Gallbladder (tissue), 1 donor: ENCODE measurements around a stretch of chr9.

- PRO-cap = no peak
Observed at GRCh38 chr9:133125890-133127019, 5.2 kb upstream of the RALGDS start.

- PRO-cap = no peak
Observed at GRCh38 chr9:133139893-133140194, 18.8 kb upstream of the RALGDS start.

DNA sequence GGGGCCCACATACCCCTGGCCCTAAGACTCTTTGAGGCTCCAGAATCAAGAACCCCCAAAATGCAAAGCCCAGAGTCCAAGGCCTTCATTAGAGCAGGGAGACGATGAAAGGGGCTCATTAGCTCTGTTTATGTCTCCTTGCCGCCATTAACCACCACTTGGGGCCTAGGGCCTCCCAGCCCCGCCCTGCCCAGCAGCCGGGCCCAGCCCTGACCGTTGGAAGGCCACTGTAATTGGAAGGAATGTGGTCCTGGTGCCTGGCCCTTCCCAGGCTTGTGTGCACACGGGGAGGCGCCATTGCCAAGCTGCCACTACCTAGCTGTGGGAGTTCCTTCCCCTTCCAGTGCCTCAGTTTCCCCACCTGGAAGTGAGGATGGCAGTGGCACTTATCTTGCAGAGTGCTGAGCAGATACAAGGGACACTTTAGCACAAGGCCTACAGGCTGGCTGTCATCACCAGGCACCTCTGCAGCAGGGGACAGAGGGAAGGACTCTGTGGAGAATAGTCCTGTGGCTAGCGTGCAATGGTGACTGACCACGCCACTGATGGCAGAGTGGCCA is 21.0 kb downstream of the GBGT1 start:
- PRO-cap = no peak

GRCh38 chr9:133225350-133225896 is 16.4 kb upstream of the OBP2B start:
- PRO-cap = no peak

DNA sequence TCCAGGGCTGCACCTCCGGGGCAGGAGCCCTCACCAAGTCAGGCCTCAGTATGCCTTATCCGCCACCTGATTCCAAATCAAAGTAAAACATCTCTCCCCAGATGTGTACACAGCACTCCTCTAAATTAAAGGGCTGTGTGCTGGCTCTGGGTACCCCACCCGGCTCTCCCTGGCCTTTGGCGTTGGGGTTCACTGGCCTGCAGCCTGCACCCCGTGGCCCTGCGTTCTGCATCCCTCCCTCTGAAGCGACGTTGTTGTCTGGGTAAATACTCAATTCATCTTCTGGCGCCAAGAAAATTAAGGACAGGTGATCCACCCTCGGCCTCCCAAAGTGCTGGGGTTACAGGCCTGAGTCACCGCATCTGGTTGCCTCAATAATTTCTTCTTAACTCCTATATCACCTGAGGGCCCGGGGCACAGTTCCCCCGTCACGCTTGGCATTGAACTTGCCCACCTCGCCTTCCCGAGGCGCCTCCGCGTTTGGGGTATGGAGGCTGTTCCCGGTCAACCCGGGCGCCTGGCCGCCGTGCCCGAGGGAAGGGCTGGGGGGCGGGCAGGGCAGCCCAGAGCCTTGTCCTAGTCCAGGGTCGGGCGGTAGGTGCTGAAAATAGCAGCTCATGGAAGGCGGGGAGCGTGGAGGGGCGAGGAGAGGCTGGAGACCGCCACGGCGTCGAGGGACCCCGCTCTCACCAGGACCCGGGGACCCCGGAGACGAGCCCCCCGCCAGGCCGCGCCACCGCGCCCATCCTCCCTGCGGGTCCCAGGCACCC is 61.6 kb downstream of the SURF6 start:
- PRO-cap = no peak

DNA sequence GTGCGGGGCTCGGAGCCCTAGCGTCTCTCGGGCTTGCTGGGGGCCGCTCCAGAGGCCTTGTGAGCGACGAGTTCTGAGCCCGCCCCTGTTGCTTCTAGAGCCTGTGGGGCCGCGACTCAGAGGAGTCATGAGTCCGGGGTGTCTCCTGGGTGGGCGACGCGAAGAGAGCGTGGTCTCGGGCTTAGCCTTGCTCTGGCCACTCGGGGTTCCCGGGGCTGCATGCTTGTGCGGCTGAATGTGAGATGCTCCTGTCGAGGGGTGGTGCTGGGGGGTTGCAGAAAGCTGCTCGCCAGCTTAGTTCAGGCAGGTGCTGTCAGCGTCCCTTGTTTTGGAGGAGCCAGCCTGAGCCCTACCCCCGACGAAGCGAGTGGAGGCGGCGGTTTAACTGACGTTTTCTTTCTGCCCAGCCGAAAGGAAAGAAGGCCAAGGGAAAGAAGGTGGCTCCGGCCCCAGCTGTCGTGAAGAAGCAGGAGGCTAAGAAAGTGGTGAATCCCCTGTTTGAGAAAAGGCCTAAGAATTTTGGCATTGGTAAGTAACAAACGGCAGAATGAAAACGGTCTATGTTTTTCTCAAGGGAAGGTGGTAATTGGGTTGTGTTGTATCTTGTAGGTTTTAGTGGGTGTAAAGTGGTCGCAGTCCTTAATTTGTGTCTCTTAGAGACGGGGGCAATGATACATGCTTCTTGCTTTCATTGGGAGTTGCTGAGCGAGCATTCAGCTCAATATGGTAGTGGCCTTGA is 666 bp downstream of the RPL7A start:
- PRO-cap = no peak

DNA sequence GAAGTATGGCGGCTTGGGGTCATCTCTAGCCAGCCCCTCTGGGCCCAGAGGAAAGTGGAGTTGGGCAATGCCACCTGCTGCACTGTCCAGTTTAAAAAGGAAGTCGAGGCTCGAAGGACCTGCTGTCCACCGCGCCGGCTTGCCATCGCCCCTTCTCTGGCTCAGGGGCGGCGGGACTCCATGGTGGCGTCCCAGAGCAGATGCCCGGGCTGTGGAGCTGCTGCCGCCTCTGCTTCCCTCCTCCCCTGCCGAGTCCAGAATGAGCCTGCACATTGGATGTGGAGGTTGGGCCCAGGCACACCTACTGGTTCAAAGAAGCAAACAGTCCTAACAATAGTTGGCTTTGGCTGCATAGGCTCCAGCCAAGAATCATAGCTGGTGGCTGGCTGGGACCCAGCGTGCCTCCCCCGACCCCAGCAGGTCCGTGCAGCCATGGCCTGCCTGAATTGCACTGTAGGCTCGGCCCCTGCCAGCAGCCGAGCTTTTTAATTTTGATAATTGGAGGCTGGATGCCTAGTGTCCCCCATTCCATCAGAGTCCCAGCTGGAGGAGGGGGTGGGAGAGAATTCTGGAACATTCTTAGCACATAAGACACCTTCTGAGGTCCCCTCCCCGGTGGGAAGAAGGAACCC is 25.8 kb downstream of the ADAMTSL2 start:
- PRO-cap = unidirectional peak, minus-strand start at position 261 of the sequence

GRCh38 chr9:133602131-133602680 is 7.0 kb downstream of the FAM163B start:
- PRO-cap = no peak

GRCh38 chr9:133711221-133711619 is 26.9 kb downstream of the SARDH start:
- PRO-cap = no peak

DNA sequence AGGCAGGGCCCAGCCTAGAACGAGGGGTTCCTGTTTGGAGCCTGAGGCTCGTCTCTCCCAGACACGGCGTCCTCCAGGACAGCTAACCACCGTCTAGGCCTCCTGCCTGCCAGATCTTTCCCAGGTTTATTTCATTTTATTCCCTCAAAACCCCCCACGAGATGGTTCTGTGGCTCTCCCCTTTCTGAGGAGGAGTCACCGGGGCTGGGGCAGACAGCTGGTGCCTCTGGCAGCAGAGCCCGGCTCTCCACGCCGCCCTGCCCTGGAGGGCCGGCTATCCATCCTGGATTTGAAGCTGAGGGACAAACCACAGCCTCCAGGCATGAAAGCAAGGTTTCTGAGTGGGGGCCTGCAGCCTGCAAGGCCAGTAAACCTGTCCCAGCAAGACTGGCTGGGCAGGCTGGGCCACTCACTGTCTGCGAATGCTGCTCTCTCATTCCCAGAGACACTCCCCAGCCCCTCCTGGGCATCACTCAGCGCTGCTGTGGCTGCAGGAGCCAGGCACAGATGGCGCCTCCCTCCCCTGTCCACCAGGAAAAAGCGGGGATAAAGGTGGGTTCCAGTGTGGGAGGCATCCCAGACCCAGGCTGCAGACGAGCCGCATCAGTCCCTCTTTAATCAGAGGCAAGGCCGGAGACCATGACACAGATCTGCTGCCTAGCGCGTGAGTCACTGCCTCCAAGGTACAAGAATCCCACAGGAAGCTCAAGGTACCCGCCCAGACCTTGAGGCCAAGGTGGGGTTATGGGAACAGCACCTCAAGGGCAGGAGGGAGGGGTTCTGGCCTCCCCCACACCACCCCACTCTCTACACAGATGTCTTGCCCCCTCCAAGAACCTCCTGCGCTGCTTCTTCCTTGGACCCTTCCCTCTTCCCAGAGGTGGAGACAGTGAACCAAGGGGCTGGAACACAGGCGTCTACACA is 118.0 kb downstream of the VAV2 start:
- PRO-cap = unidirectional peak, plus-strand start at position 579 of the sequence

DNA sequence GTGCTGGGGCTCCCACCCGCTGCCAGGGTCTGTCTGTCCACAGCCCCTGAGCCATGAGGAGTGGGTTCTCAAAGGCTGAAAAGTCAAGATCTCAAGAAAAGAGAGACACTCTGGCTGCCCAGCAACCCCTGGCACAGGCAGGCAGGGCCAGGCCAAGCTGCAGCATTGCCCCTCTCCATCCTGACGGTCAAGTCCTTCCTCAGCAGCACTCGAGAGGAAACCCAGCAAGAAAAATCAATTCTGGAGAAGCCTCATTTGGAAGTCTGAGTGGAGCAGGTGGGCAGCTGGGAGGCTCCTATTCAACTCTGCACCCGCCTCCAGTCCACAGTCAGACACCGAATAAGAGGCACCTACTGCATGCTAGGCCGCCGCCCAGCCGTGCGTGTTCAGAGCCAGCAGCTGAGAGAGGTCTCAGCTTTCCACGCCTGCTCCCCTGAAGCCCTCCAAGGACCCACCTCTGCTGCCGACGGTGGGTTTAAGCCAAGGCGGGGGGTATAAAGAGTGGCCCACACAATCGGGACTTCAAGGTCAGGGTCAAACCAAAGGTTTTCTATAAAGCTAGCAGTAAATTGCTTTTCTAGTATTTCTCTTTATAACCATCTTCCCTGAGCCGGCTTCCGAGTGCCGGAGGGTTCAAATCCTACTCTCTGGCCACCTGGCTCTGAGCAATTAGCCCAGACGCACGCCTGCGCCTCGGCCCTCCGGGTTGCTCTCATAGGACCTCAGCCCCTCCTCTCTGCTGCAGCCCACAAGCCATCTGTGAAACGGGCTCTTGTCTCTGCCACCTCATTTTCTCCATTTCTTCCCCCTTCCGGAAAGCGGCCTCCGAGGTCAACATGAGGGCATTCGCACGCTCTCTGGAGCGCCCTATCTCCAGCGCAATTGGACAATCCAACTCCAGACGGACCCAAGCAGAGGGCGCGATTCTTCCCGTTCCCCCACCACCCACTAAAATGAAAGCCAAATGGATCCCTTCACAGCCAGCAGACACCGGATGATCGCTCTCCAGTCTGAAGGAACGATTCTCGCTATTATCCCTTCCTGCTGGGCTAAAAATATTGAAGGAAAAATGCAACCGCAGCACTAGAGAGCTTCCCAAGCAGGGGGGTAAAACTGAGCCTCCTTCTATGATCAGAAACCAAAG is 41.7 kb downstream of the VAV2 start:
- PRO-cap = no peak

DNA sequence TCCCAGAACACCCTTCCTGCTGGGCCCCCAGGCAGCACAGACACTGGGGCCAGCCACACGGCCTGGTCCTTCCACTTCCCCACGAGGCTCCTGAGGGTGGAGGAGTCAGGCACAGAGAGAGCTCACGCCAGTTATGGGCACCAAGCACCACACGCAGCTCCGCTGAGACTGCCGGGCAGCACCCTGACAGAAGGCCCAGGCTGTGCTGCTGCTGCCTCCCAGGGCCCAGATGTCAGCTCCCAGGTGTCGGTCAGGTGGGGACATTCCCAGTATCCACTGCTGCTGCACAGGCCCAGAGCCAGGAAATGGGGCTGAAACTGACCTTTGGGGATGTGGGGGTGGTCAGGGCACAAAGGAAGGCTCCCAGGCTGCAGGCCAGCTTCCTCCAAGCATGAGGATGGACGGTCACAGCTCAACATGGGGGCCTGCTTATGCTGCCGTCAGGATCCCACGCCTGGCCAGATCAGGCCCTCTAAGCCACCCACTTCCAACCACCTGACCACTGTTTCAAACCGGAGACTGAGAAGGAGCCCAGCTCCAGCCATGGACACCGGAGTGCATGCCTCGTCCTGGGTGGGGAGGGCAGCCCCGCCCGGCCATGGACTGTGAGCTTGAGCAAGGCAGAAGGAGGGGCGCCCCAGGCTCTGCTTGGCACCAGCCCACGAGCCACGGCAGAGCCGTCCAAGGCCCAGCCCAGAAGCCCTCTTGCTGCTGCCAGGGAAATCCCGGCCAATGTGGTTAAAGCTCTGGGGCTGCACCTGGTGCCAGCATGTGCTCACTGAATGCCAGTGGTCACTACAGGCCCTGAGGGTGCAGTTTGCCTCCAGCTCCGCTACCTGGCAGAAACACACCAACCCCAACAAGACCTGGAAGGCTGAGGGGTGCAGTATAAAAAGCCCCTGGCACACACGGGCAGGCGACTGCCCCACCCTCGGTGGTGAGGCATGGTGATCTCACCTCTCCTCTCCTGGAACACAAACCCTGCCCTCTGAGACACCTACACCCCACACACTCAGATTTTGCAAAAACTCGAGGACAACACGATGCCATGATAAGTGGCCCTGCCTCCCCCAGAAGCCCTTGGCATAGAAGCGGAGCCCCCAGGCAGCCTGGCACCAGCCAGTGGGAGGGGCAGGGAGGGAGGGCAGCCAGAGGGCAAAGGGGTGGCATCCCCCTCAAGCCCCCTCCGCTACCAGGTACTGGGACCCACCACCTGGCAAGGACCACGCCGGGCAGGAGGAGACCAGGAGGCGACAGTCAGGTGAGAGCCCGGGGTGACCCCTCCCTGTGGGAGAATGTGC is 11.9 kb downstream of the BRD3 start:
- PRO-cap = no peak

DNA sequence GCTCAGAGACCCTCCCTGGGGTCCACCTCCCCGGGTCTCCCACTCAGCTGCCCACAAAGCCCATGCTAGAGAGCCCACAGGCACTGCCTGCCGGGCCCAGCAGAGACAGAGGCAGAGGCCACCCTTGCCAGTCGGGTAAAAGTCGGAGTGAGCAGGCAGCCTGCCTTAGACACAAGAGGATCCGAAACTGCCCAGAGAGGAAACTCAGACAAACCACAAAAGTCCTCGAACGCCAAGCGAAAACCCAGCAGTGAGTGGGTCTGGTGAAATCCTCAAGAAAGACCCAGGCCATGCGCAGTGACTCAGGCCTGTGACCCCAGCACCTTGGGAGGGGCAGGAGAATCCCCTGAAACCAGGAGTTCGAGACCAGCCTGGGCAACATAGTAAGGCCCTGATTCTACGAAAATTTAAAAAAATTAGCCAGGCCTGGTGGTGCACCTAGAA is 7.8 kb downstream of the BRD3 start:
- PRO-cap = no peak

DNA sequence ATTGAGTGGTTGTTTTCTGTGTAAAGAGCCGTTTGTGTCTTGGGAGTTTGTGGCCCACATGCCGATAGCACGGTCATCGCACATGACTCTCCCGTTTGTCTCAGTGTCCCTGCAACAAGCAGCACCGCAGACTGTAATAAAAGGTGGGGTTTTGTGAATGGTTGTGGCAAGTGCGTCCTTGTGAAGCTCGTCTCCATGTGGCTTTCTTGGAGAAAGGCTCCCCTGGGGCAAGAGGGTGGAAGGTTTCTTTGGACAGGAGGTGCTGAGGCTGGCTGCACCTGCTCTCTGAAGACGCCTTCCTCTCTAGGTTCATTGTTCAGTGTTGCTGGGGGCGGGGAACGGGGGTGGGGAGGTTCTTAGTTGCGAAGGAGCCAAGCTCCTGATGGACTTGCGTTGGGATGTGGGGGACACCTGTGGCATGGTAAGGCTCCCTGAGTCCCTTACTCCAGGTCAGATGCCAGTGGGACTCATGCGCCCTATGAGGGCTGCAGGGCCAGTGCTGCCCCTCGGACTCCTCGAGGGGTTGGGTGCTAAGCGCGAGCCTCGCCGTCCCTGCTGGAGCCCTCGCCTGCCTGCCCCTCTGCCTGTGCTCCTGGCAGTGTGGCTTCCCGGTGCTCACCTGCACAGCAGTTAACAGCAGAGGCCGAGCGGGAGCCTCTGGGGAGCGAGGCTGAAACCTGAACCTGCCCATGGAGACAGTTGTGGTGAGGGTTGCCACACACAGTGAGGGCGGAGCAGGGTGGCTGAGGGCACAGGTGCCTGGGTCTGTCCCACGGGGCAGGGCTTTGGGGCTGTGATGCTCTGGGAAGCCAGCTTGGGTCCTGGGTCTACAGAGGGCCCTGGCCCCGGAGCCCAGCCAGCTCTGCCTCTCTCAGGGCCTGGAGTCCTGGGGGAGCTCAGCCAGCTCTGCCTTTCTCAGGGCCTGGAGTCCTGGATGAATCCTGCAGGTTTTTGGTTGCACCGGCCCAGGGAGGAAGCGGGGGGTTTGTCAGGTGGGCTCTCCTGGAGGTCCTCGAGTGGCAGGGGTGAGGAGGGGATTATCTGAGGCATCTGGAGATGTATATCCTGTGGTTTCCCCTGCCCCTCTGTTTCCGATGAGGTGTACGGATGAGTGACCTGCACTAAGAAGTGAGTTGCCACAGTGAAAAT is 23.0 kb downstream of the WDR5 start:
- PRO-cap = no peak

GRCh38 chr9:134186523-134186706 is 50.5 kb downstream of the WDR5 start:
- PRO-cap = no peak

DNA sequence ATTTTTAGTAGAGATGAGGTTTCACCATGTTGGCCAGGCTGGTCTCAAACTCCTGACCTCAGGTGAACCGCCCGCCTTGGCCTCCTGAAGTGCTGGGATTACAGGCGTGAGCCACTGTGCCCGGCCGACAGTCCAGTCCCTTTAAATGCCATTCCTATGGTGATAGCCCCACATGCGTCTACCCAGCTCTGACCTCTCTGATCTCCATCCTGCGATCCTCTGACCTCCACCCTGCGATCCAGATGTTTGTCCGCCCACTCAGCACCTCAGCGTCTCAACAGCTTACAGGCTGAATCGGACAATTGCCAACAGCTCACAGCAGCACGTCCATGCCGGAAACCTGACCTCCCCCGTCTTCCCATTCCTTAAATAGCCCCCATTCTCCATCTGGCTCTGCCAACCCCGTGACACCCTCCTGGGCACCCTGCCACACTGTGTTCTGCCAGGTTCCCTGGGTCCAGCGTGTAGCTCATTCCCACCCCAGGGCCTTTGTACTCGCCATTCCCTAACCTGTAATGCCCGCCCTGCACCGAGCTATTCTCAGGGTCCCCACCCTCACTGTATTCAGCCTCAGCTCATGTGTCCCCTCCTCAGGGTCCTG is 72.5 kb downstream of the WDR5 start:
- PRO-cap = no peak

DNA sequence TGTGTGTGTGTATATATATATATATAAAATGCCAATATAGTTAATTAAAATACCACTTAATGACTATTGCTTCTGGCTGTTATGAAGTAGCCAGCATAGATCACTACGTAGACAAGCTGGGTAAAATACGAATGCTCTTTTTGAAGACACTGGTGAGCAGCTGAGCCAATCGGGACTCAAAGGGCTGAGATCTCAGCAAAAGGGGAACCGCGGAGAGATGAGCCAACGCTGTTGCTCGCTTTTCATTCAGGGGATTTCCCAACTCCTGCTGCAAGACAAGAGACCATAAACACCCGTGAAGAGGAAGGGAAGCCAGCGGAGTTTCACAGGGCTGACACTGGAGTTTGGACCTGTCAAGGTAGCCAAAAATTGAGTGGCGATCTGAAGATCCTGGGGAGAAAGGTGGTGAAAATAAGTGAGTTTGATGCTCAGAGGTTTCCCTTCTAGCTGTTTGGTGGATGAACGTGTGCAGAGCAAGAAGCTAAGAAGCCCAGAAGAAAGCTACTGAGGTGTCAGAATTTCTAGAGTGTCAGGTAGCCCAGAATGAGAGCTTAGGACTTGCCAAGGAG is 82.4 kb upstream of the RXRA start:
- PRO-cap = no peak

DNA sequence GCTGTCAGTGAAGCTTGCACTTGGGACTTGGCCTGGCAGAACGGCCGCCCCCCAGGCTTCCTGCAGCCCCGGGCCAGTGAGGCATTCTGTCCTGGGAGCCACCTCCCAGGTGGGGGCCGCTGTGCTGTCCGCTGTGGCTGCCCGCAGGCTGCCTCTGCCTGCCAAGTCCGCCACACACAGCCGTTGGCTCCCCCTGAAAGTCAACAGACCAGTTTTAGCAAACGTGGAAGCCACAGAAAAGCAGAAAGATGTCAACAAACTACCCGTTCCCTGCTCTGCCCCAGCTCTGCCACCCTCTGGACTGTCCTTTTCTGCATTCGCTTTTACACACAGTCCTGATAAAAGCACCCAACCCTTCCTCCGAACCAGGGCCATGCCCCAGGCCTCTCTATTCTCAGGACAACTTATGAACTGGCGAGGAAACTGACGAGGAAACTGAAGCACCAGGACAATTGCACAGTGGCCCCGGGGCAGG is 39.6 kb upstream of the RXRA start:
- PRO-cap = no peak

- PRO-cap = no peak
Observed at GRCh38 chr9:134294195-134294796, 32.0 kb upstream of the RXRA start.

DNA sequence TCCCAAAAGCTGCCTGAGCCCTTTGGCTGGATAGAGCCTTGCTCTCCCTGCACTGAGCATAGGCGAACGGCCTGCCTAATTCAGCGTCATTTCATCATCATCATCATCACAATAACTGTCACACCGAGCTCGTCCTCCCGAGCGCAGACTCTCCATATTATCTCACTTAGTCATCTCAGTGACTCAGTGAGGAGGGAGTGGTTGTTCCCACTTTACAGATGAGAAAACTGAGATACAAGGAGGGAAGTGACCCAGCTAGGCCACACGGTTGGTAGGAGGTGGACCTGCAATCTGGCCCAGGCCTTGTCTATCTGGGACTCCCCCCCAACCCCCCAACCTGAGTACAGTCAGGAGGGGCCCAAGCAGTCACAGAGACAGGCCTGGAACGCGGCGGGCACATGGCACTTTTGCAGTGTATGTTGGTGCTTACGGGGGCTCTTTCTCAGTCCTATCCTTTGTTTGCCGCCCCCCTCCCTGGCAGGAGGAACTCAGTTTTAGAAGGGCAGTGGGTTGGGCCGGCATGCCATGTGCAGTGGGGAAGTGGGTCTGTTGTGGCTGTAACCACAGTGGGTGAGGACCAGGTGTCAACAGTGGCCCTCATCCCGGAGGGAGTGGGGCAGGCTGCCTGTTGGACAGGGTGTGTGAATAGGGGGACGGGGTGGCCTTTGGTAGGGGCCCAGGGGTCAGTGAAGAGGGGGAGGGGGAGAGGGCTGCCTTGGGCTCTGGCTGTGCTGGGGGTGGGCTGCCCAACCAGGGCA is 1.8 kb upstream of the RXRA start:
- PRO-cap = no peak